ENCODE data around the genes GRIK2 and PRDM1.

DNA sequence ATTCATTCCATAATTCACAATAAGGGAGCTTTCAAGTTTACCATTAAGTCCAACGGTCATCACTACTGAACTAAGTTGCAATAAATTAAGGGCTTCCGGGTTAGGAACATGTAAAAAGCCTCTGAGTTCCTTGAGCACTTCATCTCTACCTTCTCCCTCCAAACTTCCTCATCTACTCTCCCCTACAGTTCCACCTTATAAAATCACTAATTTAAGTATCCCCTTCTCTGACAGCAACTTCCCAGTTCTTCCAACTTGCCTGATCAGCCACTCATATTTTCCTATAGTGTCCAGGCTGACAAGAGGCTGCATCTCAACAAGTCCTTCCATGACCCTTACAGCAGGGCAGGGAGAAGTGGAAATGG, 2.6 kb downstream of the USP45 start:
- PRO-cap, result no peak

GRCh38 chr6:100454930-100455774, 9.6 kb downstream of the SIM1 start:
- PRO-cap, result no peak

GRCh38 chr6:100554090-100554770, 89.5 kb upstream of the SIM1 start:
- PRO-cap, result no peak

- PRO-cap, result unidirectional peak, plus-strand start at chr6:101393708
These were observed at the start of gene GRIK2 for GRCh38 chr6:101393537-101394485. TSS of gene GRIK2 (plus strand) at chr6:101393708.

GRCh38 chr6:104954328-104955151, 2.4 kb upstream of the LIN28B start:
- PRO-cap, result no peak

DNA sequence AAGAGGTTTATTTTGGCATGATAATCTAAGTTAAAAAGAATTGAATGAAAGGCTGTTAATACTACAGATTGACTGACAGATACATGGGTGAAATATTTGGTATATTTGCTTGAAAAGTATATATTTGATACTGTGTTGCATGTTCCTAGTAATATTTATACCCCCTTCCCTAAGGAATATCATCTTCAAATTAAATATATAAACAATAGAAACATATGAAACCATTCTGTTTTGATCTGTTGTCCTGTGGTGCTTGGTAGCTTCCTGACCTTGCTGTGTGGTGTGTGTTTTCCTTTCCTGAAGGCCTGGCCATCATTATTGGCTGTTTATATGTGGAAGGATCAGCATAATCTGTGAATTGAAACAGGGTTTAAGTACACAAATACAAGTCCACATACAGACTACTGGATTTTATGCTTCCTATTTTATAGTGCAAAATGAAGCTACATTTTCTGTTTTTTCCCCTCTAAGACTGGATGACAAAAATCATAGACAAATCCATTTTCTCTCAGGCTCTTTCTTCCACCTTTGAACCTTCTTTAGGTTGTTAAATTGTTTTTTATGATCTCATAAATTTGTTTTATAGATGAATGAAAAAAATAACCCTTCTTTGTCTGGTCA, 2.5 kb downstream of the LIN28B start:
- PRO-cap, result no peak

- PRO-cap, result no peak
These were observed 93.8 kb upstream of the POPDC3 start for GRCh38 chr6:105273621-105274078.

GRCh38 chr6:105310232-105311524, 92.2 kb downstream of the PREP start:
- PRO-cap, result no peak

DNA sequence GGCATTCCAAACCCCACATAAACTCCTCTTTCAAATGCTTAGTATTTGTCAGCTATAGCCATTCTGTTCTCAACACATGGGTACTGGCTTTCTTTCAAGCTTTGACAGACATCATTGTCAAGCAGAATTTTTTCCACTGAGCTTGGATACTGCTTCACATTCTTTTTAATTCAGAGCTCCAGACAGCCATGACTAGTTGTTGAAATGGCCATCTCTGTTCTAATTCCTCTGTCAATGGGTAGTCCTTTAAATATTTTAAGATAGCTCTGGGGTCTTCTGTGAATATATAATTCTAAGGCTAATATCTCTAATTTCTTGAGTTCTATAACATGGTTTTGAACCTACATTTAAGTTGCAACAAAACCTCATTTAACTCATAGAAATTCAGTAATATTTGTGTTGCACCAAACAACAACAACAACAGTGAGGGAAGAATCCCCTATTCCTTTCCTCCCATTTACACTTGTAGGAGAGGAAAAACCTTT, 51.3 kb upstream of the PREP start:
- PRO-cap, result no peak

DNA sequence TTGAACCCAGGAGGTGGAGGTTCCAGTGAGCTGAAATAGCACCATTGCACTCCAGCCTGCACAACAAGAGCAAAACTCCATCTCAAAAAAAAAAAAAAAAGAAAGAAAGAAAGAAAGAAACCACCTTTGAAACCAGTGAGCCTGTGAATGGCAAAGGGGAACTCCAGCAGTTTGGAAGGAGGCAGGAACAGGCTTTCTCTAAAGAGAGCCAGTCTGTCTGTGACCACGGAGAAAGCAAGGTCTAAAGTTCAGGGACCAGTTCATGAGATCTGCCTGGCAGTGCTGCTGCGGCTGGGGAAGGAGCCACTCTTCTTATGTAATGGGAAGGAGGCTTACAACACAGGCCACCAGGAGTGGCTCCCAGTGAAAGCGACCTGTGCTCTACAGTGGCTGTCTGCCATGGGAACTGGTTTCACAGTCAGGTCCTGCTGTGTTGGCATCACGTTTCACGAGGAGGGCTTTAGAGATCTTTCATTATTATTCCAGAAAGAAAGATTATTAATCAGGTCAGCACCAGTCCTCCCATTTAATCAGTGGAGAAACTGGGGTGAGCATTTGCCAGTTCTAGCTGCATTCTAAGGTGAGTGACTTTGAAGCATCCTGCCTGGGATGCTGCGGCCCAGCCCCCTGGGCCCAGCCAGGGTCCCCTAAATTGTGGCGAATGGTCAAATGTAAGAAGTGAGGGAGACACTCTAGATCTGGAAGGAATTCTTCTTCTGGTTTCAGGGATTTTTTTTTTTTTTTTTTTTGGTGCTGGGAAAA, 291.8 kb upstream of the PRDM1 start:
- PRO-cap, result no peak

- PRO-cap, result no peak
These were observed 289.9 kb upstream of the PRDM1 start for GRCh38 chr6:105796096-105796771.

DNA sequence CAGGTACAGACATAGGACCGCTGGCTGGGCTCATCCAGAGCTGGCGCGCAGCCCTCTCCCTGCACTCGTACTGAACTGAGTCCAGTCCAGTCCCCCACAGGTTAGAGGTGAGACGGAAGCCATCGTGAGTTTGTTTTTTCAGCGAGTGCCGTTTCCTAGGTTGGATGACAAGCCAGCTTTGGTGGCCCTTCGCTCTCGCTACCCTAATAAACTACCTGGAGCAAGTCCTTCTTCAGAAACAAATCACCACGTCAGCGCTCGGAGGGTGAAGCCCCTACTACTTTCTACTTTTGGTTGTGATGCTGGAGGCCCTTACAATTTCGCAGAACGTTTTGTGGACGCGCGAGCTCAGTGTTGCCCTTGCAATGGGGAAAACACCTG, 94.2 kb upstream of the PRDM1 start:
- PRO-cap, result no peak

GRCh38 chr6:105992390-105993259, 93.5 kb upstream of the PRDM1 start:
- PRO-cap, result no peak

DNA sequence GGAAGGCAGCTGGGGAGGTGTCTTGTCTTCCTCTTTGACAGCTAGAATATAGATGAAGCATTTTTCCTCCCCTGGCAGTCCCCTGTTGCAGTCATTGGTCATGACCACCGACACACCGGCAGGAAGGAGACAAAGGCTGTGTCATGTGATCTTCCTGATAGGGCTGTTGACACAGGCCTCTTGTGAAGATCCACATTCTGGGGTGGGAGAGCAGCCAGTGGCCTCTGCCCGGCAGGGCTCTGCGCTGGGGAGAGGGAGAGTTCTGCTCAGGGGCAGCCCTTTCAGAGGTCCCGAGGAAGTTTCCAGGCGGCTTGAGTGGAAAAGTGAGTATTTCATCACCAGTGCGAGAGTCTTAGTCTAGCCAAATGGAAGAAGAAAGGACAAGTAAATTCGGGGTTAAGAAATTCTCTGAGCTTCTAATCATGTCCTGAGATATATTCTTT, 39.6 kb upstream of the PRDM1 start:
- PRO-cap, result no peak

DNA sequence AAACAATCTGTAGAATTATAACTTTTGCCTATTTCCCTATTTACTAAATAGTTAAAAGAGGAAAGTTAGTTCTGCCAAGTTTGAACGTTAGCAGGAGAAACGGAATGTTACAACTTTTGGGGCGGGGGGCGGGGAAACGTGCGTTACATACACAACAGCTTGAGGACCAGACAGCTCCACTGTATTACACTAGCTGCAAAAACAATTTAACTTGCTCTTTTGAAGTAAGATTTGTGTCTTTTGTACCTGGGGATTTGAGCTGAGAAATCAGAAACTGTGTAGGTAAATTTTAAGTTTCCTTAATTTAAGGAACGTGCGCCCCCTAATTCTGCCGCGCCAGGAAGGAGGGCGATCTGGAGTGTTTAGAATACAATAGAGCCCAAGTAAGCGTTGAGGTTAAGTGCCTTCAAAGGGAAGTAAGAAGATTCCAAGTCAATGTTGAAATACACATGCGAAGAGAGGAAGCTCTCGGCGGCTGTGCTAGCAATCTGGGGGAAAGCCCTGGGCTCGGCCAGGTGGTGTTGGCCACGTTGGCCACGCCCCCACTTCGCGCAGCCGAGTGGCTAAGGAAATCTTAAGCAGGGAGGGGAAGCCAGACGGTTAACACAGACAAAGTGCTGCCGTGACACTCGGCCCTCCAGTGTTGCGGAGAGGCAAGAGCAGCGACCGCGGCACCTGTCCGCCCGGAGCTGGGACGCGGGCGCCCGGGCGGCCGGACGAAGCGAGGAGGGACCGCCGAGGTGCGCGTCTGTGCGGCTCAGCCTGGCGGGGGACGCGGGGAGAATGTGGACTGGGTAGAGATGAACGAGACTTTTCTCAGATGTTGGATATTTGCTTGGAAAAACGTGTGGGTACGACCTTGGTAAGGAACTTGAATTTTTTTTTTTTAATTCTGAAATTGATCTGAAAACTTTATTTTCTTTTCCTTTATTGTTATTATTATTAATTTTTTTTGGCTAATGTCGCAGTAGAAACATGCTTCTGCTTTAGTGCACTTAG, at the start of gene PRDM1:
TSS of gene PRDM1 (plus strand) at position 603 of the 999 bp plus-strand sequence.
- PRO-cap, result bidirectional peak, plus-strand start at position 640 of the sequence, minus-strand start at position 369 of the sequence

- PRO-cap, result no peak
These were observed 109.5 kb downstream of the RTN4IP1 start for GRCh38 chr6:106519369-106520636.

- PRO-cap, result no peak
These were observed 102.1 kb downstream of the RTN4IP1 start for GRCh38 chr6:106527198-106527598.

DNA sequence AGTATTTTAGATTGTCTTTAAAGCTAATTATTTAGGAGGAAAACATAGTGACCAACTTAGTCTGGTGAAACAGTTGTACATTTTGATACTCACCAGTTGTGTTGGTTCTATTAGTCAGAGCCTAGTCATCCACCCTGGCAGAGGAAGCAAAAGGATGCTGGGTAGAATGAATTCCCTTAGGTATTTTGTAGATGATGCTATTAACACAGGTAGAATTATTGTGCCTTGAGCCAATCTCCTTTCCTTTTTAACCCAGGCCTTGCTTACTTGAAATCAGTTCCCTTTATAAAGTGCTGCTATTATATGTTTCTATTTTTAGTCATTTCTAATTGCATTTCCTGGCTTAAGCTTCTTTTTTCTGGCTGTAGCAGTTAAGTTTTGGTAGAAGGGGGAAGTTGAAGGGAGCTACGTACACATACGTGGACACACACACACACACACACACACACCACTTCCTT, 82.5 kb downstream of the RTN4IP1 start:
- PRO-cap, result no peak

GRCh38 chr6:106694321-106694722, 64.9 kb downstream of the QRSL1 start:
- PRO-cap, result no peak

GRCh38 chr6:106728179-106728668, 98.8 kb downstream of the QRSL1 start:
- PRO-cap, result no peak

Measured in left cardiac atrium (tissue), 1 donor.